Mammary microvascular endothelial cell (primary cell): Measurements from ENCODE around the gene AEN.

GRCh38 chr15:85687049-85687491, 107.7 kb downstream of the KLHL25 start:
- RAMPAGE, long total RNA = no peak

DNA sequence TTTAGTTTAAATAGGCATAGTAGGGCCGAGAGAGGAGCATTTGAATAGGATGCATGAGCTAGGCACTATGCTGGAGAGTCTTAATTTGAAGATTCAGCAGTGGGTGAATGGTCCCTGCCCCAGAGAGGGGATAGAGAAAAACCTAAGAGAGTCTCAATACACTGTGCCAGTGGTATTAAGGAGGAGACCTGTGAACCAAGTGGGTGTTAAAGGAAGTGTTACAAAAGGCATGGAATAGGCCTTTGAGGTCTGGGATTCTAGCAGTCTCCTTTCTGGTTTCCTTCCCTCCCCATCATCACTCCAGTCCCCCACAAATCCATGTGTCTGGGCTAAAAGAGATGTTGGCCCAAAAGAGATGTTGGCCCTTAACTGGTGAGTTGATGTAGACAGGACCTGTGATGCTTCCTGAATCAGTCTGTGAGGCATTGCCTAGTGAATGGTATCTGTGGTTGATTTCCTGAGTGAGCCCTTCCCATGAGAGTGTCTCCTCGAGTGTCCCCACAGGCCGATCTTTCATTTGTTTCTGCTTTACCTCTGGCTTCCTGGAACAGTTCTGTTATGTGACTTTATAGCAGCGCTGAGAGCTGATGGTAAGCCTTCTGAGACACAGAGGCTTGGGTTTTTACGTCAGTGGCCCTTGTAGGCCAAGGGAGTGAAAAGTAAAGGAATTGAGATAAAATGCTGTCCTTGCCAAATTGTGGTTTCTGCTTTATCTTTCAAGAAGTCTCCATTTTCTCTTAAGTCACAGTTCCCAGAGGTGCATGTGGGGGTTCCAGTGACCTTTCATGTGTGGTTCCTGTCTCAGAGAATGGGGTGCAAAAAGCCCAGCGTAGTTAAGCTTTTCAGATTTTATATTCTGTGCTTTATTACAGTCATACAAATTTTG, 87.8 kb downstream of the KLHL25 start:
- RAMPAGE, long total RNA = no peak

DNA sequence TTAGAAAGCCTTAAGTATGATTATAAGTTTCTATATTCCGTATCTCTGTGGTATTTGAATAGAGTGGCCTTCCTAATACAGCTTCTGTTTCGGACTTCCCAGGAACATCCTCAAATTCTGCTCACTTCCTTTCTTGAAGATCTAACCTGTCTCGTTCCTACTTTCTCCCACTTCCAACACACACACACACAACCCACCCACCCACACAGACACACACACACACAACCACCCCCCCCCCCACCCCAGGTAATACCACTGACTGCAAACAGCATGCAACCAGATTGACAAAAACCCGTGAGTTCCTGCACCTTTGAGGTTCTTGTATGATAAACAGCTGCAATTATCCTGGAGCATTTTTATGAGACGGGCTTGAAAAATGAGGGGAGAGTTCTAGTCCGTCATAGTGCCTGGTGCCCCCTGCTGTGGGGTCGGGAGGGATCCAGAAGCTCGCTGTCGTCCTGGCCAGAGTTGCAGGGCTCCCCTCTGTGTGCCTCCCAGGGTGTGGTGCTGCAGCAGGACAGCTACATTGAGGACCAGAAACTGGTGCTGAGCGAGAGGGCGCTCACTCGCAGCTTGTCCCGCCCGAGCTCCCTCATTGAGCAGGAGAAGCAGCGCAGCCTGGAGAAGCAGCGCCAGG, 54.1 kb downstream of the KLHL25 start:
- RAMPAGE, long total RNA = no peak

DNA sequence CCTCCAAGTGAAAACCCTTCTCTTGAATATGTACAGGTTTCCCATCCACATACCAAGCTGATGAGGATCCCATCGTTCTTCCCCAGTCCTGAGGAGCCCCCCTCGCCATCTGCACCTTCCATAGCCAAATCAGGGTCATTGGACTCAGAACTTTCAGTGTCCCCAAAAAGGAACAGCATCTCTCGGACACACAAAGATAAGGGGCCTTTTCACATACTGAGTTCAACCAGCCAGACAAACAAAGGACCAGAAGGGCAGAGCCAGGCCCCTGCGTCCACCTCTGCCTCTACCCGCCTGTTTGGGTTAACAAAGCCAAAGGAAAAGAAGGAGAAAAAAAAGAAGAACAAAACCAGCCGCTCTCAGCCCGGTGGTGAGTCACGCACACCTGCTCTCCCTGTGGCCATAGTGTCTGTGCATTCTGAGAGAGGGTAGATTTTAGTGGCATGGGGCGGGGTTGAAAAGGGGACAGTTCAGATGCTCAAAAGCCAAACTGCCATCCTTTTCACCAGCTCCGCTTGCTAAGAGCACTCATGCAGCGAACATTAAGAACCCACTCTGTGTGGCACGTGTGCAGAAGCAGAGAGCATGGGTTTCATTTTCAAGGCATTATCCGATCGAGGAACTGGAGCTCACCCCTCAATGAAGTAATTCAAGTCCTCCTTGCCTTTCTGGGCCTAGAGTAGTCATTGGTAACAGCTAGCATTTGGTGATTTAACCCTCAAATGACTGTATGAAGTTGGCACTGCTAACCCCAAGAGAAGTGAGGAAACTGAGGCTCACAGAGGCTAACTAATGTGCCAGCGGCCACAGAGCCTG, 51.1 kb downstream of the KLHL25 start:
- RAMPAGE, long total RNA = no peak

GRCh38 chr15:85745959-85746473, 48.7 kb downstream of the KLHL25 start:
- RAMPAGE, long total RNA = no peak

GRCh38 chr15:85750829-85751270, 43.9 kb downstream of the KLHL25 start:
- RAMPAGE, long total RNA = no peak

- RAMPAGE, long total RNA = no peak
Measured at GRCh38 chr15:87944694-87945330, 311.7 kb downstream of the NTRK3 start.

GRCh38 chr15:88621032-88621857, at the start of gene AEN:
AEN (plus strand) TSS chr15:88621340.
- RAMPAGE, long total RNA = no peak

GRCh38 chr15:88645484-88646284, 6.9 kb downstream of the ISG20 start:
- RAMPAGE, long total RNA = no peak

GRCh38 chr15:88652852-88653298, 14.1 kb downstream of the ISG20 start:
- RAMPAGE, long total RNA = no peak

- RAMPAGE, long total RNA = no peak
Measured at GRCh38 chr15:88738839-88739385, 64.3 kb upstream of the ACAN start.

DNA sequence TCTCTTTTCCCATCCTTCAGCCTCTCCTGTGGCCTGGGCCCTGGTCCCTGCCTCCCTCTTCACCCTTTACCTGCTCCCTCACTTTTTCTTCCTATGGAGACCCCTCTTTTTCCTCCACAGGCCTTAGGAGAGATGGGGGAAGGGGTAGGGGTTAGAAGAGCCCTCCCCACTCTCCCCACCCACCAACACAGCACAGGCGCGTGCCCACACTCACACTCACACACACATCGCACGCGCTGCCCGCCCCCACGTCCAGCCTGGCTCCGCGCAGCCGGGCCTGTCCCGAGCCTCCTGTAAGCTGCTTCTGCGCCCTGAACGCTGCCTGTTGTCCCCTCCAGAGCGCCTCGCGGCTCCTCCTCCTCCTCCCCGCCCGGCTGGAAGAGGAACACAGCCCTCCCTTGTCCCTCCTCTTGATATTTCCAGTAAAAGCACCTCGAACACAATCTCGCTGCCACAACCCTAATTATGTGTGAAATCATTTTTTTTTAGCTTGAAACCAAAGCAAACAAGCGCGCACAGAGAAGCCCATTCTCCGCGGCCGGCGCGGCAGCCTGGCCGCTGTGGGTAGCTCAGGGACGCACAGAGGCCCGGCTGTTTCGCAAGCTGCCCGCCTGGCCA, 33.8 kb upstream of the ACAN start:
- RAMPAGE, long total RNA = no peak

DNA sequence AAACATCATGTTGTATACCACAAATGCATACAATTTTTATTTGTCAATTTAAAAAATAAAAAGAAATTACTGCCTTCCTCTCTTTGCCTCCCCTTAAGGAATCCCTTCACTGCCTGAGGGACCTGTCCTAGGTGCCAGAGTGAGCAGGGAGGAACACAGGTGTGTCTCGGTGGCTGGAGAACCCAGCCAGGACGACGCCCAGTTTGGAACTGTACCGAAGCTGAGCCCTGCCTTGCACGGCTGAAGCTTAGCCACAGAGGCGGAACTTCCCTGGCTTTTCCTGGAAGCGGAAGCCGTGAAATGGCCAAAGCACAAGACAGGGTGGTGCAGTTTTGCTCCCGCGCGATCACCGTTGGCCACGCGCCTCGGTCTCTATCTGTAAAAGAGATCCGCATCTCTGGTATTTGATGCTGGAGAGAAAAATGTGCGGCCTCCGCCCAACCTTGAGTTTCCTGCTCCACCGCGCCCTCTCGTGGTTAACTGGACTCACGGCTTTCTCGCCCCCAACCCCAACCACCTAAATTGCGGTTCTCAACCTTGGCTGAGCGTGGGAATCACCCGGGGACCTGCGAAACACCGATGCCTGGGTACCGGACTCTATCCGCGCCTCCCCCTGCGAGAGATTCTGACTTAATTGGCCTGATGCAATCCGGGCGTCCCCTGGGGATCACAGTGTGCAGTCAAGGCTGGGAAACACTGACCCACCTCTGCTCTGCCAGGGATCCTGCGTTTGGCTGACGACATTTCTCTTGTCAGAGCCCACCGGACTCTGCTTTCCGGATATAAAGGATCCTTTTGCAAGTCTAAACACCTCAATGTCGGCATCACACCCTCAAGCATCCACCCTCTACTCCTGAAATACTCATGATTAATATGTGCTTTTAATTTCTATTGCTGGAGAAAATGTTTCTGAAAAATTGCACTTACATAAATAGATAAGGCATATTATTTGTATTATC, 70.7 kb upstream of the ABHD2 start:
- RAMPAGE, long total RNA = no peak

DNA sequence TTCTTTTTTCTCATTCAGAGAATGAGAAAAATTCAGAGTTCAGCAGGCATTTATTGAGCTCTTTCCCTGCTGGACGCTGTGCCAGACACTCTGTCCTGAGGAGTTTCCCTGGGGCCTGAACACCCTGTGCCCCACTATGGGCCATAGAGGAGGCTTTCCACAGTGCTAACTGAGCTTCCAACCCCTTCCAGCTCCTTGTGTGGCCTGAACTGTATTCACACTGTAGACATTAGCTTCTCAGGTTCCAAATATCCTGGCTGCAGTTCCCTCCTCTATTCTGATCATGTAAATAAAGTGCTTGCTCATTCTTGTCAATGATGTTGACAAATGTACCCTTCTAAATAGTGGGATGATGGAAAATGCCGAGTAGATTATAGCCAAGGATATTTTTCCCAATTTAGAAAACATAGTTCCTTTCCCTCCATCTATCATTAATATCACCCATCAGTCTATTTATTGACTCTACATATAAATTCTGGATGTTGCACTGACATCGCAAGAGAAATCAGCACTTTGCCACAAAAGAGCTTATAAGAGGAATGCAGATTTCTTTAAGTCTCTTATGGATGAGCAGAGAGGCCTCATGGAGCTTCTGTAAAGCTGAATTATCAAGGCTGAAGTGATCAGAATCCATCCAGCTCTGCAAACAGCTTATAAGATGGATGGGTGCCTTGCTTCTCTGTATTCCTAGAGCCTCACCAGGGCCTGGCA, 10.2 kb downstream of the ABHD2 start:
- RAMPAGE, long total RNA = no peak

DNA sequence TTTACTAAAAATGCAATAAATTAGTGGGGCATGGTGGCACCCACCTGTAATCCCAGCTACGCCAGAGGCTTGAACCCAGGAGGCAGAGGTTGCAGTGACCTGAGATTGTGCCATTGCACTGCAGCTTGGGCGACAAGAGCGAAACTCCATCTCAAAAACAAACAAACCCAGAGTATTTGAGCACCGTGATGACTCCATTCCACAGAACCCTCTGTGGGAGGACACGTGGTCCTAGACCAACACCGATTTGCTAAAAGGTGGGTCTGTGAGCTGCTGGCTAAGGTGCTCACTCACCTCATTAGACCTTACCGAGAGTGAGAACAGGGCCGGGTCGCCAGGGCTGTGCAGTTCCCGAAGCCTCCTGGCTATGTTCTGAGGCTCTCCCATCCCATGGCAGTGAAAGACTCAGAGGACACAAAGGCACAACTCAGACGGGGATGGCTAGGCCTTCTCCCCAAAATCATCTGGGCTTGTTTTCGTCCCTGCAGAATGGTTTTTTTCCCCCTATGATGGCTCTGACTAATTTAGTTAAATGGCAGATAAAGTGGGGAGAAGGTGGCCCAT, 18.0 kb downstream of the ABHD2 start:
- RAMPAGE, long total RNA = no peak

DNA sequence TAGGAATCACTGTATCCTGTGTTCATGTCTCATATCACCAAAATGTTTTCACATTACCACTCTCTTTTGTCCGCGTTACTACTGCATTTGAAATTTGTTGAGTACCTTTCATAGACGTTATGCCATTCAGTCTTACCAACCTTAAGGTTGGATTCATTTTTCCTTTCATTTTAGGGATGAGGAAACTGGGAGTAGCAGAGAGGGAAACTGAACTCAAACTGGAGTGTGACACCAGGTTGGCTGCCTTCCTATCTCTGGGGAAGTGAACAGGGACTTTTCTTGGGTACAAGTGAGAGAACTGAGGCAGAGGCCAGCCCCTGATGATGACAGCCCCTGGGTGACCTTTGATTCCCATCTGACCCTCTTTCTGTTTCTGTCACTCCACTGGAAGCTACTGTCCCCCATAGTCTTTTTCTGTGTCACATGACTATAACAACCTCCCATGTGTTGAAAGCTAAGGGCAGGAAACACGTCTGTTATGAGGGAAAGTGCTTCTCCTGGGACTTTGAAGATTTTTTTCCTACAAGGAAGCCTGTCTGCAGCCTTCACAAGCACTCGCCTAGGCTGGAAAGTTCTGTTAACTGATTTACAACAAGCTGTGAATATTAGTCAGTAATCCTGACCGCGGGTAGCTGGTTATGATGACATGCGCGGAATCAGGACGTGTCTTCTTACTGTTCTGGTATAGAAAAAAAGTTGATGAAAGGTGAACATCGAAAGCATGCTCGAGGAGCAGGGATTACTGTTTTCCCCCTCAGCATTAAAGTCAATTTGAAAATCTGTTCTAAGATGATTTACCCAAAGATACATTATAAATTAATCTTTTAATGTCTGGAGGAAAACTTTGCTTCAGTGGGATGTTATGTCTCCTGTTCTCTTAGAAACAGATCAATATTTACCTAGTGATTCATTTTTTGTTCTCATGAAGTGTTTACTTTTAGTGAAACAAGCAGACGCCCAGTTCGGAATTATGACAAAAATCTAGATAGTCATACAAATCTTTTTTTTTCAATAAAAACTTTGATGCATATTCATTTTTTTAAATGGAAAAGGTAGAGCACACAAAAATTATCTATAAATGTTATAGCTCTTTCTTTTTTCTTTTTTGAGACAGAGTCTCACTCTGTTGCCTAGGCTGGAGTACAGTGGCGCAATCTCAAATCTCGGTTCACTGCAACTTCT, 31.5 kb downstream of the ABHD2 start:
- RAMPAGE, long total RNA = no peak

GRCh38 chr15:89792780-89793315, 16.7 kb downstream of the MESP2 start:
- RAMPAGE, long total RNA = no peak

GRCh38 chr15:89820547-89821127, 6.0 kb upstream of the ANPEP start:
- RAMPAGE, long total RNA = no peak

GRCh38 chr15:89857810-89858252, 36.0 kb downstream of the AP3S2 start:
- RAMPAGE, long total RNA = no peak

- RAMPAGE, long total RNA = no peak
Measured at GRCh38 chr15:89913132-89913845, 537 bp upstream of the ARPIN start.